Myometrial cell (primary cell): Measurements from ENCODE around the gene FBLN2.

GRCh38 chr3:13548635-13549253 is at the start of gene FBLN2:
FBLN2 (plus strand) TSS chr3:13549125.
- RAMPAGE, long total RNA = no peak

DNA sequence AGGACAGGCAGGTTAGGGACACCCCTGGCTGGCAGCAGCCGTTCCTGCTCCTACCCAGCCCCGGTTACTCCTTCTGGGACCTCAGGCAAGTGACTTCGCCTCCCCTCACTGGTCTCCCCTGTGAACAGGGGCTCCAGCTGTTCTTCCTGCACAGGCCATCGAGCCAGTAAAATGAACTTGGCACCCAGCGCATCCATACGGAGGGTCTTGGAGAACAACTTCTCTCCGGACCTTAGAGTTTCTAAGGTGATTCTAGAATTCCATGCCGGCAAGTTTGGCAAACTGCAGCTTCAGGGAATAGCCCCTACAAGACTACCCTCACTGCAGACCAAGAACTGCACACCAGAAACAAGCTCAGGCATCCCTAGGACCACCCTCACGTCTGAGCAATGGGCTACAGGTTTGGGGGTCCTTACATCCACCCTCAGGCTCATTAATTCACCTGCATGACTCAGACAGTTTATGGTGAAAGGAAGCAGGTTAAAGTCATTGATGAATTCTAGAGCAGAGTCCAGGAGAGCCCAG is 90.6 kb downstream of the FBLN2 start:
- RAMPAGE, long total RNA = no peak

DNA sequence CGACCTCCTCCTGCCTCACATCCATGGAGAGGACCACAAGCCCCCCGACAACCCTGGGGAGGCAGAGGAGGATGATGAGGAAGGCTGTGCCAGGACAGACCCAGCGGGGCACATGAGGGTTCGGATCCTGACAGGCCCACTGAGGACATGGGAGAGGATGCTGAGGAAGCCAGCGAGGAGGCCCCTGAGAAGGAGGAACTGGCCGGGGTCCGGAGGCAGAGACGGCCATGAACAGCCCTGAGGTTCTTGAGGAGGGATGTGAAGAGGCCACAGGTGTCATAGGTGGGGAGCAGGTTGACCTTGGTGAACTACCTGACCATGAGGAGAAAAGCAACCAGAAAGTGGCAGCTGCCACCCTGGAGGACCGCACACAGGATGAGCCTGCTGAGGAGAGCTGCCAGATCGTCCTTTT is 55.0 kb upstream of the WNT7A start:
- RAMPAGE, long total RNA = no peak

DNA sequence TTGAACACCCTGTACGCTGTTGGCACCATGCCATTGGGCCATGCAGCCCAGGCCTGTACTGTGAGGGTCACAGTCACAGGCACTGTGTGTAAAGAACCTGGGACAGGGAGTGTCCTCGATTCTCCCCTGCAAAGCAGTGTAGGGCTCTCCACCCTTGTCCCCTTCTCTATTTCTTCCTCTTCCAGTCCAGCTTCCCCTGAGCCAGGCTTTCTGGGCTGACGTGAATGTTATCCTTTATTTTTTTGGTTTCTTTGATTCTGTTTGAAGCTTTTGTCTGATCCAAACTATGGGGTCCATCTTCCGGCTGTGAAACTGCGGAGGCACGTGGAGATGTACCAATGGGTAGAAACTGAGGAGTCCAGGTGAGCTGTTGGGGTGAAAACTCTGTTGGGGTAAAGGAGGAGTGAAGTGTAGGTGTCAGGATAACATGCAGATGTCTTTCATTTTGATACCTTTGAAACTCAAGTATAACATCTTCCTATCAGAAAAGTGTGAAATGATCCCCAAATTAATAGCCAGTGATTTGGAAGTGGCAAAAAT is 6.5 kb downstream of the TMEM43 start:
- RAMPAGE, long total RNA = no peak

DNA sequence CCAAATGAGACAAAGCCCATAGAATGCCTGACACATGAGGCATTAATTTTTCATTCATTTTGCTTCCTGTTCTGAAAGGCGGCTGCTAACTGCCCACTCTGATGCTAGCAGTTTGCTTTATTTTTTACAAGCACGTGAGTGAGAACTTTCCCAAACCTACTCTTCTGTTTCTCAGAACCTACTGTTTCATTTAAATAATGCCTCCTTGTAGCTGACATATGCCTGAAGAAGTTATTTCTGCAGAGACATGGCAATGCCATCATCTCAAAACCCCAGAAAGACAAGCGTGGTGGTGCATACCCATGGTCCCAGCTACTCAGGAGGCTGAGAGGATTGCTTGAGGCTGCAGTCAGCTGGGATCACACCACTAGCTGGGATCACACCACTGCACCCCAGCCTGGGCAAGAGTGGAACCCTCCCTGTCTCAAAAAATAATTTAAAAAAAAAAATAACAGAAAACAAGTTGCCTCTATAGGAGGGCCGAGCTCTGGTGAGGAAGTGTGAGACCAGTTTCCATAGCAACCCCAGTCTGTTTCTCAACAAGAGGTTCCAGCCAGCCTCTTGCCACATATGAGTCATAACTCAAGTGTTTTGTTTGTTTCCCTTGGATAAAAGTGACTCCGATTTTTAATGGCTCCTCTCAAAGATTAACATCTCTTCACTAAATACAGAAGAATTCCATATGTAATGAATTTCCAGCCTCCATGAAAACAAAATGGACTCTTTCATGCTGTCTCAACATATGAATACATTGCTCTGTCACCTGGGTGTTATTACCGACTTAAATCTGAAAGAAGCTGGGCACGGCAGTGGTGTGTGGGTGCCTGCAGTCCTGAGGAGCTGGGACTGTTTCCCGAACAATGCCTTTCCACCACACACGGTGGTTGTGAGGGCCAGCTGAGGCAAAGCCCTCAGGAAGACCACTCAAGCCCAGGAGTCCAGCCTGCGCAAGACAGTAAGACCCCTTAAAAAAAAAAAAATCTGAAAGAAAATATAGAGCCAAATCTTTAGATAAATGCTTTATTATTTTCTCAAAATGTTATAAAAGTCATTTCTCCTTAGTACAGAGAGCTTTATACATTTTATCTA is 19.6 kb downstream of the TMEM43 start:
- RAMPAGE, long total RNA = no peak

- RAMPAGE, long total RNA = no peak
Observed at GRCh38 chr3:14147272-14148504, 22.8 kb downstream of the TMEM43 start.

GRCh38 chr3:14243762-14244301 is 65.2 kb downstream of the LSM3 start:
- RAMPAGE, long total RNA = no peak

- RAMPAGE, long total RNA = no peak
Observed at GRCh38 chr3:14252683-14253342, 74.2 kb downstream of the LSM3 start.

GRCh38 chr3:14289539-14290040 is 111.0 kb downstream of the LSM3 start:
- RAMPAGE, long total RNA = no peak

GRCh38 chr3:14301513-14302020 is 100.8 kb upstream of the SLC6A6 start:
- RAMPAGE, long total RNA = no peak

DNA sequence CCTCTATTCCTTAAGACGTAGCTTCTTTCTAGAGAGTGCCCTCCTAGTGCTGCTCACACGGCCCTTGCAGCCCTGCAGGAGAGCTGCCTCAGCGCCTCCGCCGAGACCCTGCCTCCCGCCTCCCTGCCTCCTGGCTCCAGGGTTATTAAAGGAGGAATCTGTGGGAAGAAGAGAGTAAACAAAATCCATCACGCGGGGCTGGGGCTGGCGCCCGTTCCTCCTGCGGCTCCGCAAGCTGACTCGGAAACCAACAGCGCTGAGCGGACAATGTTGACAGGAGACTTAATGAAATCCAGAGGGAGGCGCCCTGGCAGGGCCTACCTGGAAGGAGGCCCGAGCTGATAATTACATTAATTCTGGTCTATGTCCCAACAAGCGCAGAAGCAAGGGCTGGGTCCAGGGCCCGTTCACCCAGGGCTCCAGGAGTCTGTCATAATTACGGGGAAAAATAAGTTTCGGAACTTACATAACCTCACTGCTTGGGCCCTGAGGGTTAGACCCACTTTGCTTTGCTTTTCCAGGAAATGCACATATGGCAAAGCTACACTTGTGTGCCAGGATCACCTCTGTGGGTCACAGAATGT is 43.9 kb upstream of the SLC6A6 start:
- RAMPAGE, long total RNA = no peak

DNA sequence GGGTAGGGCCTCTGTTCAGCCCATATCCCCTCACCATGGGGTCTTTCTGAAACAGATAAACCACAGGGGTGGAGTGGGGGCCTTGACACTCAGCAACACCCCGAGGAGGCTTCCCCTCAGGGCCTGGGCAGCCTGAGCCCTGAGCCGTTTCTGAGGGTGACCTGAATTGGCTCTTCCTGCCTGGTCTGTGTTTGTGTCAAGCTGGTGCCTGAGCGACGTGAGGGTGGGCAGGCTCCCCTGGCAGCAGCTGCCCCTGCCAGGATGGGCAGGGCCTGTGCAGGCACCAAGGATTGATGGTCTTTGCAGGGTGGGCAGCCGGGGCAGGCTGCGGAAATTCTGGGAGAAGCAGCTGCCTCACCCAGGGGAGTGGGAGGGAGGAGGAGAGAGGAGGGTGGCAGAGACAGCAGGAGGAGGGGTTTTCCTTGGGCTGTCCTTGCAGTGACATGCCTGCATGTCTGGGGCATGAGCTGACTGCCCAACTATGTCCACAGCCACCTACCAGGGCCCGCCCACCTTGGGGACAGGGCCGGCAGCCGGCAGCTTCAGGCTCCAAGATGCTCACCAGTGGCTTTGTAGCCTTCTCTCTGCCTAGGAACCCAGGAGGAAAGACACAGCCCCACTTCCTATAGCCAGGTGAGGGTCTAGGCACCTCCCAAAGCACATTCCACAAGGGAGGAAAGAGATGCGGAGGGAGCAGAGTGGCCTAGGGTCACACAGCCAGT is 27.9 kb upstream of the SLC6A6 start:
- RAMPAGE, long total RNA = no peak

DNA sequence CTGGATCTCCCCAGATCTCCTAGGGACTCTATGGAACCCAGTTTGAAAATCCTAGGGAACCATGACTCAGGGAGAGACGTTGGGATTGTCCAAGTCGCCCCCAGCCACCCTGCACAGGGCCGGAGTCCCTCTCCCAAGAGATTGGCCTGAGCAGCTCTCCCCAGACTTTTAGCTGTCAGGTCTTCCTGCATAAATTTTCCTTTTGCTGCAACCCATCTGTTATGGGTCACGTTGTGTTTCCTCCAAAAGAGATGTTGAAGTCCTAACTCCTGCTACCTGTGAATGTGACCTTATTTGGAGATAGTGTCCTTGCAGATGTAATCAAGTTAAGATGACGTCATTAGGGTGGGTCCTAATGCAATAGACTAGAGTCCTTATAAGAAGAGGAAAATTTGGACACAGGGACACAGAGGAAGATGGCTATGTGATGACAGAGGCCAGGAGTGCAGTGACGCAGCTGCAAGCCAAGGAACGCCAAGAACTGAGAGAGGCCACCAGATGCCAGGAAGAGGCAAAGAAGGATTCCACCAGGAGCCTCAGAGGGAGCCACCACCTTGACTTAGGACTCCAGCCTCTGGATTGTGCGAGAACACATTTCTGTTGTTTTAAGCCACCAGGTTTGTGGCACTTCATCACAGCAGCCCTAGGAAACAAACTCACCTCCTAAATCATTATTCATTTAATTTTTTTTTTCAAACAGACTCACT is 13.2 kb upstream of the SLC6A6 start:
- RAMPAGE, long total RNA = no peak

DNA sequence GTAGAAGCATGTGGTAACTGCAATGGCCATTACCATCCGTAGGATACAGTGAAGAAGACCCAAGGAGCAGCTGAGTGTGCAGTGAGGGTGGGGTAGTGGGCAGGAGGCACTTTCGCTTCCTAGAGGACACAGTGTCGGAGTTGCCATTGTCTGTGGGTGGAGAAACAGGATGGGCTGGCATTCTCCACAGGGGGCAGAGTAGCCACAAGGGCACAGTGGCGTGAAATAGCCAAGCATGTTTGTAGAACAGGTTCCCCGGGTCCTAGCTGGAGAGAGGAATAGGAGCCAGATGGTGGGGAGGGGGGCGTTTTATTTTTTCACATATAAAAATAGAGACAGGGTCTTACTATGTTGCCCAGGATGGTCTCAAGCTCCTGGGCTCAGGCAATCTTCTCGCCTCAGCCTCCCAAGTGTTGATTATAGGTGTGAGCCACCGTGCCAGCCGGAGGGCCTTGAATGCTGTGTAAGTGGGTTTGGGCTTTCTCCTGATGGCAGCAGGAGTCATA is 3.5 kb downstream of the SLC6A6 start:
- RAMPAGE, long total RNA = no peak

DNA sequence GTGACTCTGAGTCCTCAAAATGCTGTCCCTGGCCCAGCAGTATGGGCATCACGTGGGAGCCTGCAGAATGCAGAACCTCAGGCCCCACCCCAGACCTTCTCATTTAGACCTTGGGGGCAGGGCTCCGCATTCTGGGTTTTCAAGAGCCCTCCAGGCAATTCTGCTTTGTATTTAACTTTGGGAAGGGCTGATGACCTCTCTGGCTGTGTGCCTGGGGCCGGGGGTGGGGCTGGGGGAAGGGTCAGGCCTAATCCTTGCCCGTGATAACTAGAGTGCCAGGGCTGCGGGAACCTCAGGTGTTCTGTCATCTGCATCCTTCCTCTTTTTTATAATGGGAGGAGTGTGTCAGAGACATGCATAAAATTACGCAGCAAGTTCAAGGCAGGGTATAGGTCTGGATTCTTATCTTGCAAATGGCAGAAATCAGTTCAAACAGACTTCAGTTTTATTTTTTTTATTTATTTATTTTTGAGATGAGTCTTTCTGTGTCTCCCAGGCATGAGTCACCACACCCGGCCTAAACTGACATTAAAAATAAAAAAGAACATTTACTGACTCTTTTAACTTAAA is 11.2 kb downstream of the SLC6A6 start:
- RAMPAGE, long total RNA = no peak

DNA sequence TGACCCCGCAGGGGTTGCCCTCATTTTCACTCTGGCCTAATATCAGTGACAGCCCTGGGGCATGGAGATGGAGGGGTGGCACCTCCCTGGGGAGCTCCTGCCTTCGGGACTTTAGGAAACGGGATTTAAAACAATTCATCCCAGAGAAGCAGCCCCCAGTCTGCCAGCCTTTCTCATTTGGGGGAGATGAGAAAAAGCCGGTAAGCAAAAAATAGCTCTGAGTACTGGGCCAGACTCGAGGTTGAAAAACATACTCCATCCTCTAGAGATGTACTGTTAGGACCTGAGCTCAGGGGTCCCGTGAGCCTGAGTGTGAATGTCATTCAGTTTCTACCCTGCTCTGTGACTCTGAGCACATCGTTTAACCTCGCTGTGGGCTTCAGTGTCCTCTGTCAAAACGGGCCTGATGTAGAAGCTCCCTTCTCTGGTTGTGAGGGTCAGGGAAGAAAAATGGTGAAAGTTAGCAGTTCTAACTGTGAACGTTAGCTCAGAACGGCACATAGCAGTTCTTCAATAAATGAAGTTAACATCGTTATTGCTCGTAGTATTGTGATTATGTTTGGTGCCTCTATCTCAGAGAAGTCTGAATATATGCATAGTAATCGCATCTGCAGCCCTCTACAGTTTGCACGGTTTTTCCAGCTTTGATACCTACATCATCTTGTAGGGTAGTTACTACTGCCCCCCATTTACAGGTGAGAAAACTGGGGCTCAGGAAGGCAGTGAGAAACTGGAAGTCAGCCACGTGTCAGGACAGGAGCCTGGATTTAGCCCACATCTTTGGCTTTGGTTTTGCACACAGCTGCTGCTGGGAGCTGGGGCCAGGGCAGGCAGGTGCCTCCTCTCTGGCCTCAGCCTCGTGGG is 18.9 kb downstream of the SLC6A6 start:
- RAMPAGE, long total RNA = no peak

DNA sequence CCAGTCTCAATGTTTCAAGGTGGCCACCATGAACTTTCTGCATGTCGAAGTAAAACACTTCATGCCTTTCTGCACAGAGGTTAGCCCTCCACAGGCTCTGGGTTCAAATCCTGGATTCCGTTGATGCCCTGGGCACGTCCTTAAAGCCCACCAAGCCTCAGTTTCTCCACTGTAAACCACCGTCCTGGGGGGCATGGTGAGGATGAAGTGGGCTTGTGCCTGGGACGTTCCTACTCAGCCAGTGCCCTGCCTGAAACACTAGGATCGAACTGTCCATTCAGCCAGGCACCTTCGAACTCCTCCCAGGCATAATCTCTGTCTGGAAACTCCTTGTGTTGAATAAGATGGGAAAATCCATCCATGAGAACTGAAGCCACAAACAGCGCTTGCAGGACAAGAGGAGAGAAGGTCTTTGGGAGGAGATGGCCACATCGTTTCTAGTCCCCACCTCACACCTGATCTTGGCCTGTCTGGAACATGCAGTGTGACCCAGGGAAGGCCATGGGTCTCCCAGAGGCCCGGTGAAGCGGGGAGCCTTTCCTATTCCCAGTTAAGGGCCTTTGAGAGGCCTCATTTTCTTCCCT is 62.5 kb downstream of the SLC6A6 start:
- RAMPAGE, long total RNA = no peak

GRCh38 chr3:14521977-14522861 is 17.9 kb downstream of the GRIP2 start:
- RAMPAGE, long total RNA = no peak

DNA sequence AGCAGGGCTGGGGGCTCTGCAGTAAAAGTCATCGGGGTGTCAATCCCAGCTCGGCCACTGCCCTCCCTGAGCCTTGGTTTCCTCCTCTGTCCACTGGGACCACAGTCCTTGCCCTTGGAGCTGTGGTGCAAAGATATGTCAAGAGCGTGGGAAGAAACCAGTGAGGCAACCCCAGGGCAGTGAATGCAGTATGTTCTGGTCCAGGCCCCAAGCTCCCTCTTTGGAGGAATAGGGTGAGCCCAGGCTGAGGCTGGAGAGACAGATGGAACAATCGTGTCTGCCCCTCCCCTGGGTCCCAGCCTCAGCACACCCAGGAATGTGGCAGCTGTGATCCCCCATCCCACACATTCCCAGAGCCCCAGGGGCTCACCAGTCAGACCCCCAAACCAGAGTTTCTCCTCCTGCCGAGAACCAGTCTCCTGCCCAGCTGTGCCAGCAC is 717 bp downstream of the GRIP2 start:
- RAMPAGE, long total RNA = no peak

DNA sequence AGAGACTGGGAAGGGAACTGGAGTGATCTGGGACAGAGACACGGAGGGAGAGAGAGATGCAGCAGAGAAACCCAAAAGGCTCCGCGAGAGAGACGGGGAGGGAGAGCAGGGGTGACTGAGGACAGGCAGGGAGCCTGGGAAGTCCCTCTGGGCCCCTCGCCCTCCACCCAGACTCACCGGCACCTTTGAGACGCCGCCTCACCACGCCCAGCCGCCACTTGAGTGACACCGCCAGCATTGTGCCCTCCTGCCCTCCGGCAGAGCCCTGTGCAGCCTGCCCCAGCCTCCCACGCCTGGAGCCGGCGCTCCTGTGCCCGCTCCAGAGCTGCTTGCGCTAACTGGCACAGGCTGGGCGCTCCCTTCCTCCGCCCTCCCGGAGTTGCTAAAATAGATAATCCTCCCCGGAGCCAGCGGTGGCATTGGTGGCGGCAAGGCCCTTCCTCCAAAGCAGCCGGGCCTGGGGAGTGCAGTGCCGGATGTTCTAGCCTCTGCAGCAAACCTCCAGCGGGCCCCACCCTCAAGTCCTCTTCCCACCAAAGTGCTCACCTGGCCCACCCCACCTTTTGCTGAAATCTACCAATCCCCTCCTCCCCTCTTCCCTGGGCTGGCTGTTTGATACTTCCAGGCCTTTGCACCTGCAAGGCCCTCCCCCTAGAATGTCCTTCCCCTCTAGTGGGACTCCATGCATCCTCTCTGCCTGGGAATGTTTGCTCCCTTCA is 15.7 kb upstream of the GRIP2 start:
- RAMPAGE, long total RNA = no peak